ENCODE data around the genes MSH3 and XRCC4.

DNA sequence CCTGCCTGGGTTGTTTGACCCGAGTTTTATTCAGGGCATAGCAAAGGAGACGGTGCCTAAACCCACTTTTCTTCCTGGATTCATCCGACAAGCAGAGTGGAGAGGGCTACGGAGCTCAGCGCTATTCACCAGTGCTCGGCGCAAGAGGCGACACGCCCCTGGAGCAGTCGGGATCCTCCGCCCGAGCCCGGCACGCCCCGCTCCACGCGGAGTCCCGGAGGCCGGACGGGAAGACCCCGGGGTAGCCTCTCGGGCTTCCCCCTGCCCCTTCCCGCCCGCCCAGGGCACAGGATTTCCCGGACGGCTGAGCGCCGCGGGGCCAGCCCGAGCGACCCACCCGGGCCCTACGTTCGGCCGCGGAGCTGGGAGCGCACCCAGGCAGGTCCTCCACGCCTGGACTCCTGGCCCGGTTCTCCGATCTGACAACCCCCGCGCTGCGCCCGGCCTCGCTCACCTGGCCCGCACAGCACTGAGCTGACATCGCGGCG, 362 bp downstream of the SERINC5 start:
- PRO-cap, result no peak
- RAMPAGE, long total RNA, result no peak

- PRO-cap, result no peak
- RAMPAGE, long total RNA, result no peak
These were observed 974 bp upstream of the ZFYVE16 start for GRCh38 chr5:80406834-80407346.

- PRO-cap, result no peak
- RAMPAGE, long total RNA, result no peak
These were observed 22.9 kb upstream of the MSH3 start for GRCh38 chr5:80631408-80632009.

DNA sequence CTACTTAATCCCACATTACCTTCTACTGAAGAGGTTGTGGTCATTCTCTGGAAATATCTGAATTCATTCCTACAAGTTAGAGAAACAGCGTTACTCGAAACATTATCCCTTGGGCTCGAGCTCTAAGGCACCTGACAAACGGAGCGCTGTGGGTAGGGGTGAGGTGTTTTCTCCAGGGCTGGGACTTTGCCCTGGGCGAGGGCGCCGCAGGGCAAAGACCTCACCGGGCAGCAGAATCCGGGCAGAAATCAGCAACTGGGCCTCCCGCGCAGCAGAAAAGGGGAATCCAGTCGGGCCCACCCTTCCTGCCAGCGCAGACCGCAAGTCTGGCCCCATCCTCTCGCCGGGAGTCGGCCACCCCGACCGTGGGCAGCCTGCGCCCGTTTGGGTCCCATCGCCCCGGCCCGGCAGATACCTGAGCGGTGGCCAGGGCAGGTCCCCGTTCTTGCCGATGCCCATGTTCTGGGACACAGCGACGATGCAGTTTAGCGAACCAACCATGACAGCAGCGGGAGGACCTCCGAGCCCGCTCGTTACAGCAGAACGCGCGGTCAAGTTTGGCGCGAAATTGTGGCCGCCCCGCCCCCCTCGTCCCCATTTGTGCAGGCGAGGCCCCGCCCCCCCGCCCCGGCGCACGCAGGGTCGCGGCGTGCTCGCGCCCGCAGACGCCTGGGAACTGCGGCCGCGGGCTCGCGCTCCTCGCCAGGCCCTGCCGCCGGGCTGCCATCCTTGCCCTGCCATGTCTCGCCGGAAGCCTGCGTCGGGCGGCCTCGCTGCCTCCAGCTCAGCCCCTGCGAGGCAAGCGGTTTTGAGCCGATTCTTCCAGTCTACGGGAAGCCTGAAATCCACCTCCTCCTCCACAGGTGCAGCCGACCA, at the start of gene MSH3:
TSS of gene MSH3 (plus strand) at position 664 of the 876 bp plus-strand sequence.
- PRO-cap, result no peak
- RAMPAGE, long total RNA, result no peak

GRCh38 chr5:80698717-80699156, 44.0 kb upstream of the DHFR start:
- PRO-cap, result no peak
- RAMPAGE, long total RNA, result no peak

GRCh38 chr5:81164646-81164861, 68.6 kb upstream of the CKMT2 start:
- PRO-cap, result no peak
- RAMPAGE, long total RNA, result no peak

DNA sequence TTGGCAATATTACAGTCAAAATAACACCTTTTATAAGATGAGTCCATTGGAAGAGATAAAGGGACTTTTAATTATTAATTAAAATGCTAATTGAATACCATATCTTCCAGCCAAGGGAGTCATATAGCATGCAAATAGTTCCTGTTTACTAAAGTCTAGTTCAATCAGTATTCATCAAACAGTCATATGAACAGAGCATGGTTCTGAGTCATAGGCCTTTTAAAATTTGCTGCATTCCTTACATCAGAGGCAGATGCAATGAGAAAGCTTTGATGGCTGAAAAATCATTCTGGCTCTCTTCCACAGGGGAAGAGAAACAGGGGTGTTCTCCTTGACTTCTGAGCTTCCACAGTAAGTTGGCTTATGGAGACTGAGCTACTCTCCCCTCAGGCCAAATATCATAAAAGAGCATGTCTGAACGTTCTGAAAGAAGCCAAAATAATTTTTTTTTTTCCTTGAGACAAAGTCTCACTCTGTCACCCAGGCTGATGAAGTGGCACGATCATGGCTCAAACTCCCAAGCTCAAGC, 32.6 kb upstream of the ZCCHC9 start:
- PRO-cap, result no peak
- RAMPAGE, long total RNA, result no peak

- PRO-cap, result no peak
- RAMPAGE, long total RNA, result no peak
These were observed 5.2 kb upstream of the ZCCHC9 start for GRCh38 chr5:81296150-81296602.

DNA sequence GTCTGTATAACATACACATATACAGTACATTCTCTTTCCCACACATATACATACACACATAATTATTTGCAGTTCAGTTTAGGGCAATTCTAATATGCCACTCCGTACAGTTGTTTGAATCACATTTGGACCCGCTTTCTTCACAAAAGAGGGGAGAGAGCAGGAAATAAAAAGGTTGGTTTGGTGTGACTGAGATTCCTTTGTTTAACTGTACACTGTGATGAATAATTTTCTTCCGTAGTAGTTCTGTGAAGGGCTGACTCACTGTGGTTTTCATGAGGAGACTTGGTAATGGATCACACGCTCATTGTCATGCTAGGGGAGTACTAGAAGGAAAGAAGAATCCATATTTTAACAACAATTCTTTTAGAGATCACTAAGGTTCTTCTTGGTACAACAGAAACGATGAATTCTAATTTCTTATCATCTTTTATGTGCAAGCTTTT, 26.3 kb upstream of the ACOT12 start:
- PRO-cap, result no peak
- RAMPAGE, long total RNA, result no peak

- PRO-cap, result no peak
- RAMPAGE, long total RNA, result no peak
These were observed 24.2 kb downstream of the SSBP2 start for GRCh38 chr5:81726651-81727126.

DNA sequence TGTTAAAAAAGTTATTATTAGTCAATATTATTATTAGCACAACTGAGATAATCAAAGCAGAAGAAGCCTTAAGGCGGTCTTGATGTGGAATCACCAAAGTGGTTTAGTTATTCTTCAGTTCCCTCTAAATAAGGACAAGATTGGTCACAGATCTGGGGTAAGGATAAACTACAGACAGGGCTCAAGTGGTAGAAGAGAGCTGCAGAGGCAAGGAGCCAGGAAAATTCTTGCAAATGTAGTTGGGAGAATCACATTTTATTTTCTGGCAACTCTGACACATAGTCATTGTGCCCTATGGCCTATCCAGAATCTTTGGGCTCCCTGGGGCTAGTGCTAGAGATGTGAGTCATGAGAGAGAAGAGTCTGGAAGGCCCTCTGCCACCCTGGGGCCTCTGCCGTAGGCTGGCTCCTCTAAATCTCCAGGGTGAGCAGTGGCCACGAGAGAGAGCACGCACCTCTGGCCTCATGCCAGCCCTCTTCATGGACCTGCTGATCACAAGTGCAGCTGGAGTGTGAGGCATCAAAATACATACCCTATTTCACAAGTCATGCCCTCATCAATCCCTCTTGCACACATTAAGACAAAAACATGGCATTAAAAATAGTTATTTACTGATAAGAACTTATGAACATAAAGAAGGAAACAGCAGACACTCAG, 74.3 kb upstream of the SSBP2 start:
- PRO-cap, result no peak
- RAMPAGE, long total RNA, result no peak

GRCh38 chr5:82594139-82594670, 316.1 kb upstream of the RPS23 start:
- PRO-cap, result no peak
- RAMPAGE, long total RNA, result no peak

DNA sequence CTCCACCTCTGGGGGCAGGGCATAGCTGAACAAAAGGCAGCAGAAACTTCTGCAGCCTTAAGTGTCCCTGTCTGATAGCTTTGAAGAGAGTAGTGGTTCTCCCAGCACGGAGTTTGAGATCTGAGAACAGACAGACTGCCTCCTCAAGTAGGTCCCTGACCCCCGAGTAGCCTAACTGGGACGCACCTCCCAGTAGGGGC, 132.7 kb downstream of the TMEM167A start:
- PRO-cap, result no peak
- RAMPAGE, long total RNA, result no peak

DNA sequence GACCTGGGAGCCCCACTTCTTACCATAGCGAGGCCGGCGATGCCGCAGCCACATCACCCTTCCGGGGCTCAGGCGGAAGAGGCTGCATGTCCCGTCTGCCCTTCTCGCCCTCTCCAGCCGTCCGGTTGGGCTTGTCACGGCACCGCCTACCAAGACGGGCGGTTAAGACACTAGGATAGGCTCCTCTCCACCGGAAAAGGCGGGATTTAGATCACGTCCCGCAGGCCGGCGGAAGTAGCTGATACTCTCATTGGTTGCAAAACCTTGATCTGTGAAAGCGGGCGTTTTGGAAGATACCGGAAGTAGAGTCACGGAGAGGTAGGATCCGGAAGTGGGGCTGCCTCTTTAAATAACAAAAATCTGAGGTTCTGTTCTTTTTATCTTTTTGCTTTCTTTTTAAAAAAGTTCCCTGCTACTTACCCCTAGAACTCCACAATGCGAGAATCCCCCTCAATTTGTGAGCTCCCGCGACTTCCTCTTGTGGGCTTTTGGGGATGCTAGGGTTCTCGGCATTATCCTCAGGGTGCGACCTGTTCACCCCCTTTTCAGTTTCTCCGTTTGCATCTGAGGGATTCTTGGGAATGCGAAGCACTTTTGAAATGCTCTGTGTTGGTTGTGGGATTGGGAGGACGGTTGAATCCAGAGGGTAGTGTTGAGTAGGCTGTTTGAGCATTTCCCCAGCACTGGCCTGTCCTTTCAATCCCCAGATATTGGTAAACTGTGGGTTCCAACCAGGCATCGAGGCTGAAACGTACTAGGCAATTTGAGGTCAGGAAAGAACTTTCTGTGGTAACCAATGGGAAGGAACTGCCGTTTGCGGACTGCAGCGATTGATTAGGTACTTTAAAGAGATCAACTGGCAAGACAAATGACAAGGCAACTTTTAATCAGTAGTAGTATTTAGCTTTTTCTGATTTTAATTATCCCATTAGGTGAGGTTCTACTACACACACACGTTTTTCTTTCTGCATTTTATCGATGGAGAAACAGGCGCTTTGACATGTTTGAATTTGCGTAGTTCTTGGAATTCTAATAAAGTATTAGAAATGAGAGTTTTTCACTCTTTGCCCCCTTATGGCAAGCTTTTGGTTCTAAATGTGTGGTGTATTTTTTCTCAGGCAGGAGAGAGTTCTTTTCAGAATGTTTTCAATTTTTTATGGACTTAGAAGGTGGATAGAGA, at the start of gene XRCC4:
TSS of gene XRCC4 (plus strand) at position 250 of the 1,180 bp plus-strand sequence.
- PRO-cap, result no peak
- RAMPAGE, long total RNA, result start-site peak on the minus strand centred at position 92 of the sequence, 93 bp wide, 2,991 and 3,446 reads in 2 replicates

GRCh38 chr5:83476273-83476567, 4.7 kb downstream of the VCAN start:
- PRO-cap, result no peak
- RAMPAGE, long total RNA, result no peak

DNA sequence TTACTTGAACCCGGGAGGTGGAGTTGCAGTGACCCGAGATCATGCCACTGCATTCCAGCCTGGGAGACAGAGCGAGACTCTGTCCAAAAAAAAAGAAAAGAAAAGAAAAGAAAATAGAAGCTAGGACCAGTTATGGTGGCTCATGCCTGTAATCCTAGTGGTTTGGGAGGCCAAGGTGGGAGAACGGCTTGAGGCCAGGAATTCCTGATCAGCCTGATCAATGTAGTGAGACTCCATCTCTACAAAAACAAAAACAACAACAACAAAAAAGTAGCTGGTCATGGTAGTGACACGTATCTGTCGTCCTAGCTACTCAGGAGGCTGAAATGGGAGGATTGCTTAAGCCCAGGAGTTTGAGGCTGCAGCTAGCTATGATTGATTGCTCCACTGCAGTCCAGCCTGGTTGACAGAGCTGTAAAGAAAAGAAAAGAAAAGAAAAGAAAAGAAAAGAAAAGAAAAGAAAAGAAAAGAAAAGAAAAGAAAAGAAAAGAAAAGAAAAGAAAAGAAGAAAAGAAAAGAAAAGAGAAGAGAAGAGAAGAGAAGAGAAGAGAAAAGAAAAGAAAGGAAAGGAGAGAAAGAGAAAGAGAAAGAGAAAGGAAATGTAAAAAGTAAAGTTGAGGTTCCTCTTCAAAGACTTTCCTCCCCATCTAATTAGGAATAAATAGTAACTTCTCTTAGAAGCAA, 154.4 kb upstream of the EDIL3 start:
- PRO-cap, result no peak
- RAMPAGE, long total RNA, result no peak

GRCh38 chr5:85638348-85639040, 979.2 kb upstream of the COX7C start:
- PRO-cap, result no peak
- RAMPAGE, long total RNA, result no peak

- PRO-cap, result no peak
- RAMPAGE, long total RNA, result no peak
These were observed 536 bp upstream of the RASA1 start for GRCh38 chr5:87267122-87267572.

GRCh38 chr5:87312674-87313431, 45.2 kb downstream of the RASA1 start:
- PRO-cap, result no peak
- RAMPAGE, long total RNA, result no peak

- PRO-cap, result no peak
- RAMPAGE, long total RNA, result no peak
These were observed 48.9 kb downstream of the CCNH start for GRCh38 chr5:87363601-87364559.